ENCODE results near the genes CLPTM1L and NDUFS6.

DNA sequence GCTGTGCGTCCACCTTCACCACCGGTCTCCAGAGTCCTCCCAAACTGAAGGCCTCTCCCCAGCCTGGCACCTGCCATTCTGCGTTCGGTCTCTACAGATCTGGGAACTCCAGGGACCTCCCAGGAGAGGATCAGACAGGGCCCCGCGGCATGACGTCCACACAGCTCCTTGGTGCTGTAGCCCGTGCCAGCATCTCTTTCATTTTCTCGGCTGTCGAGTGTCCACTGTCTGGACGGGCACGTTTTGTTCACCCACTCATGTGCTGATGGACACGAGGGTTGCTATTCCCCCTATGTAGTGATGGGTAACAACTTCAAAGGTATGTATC is 10.7 kb upstream of the SLC12A7 start:
- RRBS = no CpG with 5 or more reads among the region's 13 CpGs

DNA sequence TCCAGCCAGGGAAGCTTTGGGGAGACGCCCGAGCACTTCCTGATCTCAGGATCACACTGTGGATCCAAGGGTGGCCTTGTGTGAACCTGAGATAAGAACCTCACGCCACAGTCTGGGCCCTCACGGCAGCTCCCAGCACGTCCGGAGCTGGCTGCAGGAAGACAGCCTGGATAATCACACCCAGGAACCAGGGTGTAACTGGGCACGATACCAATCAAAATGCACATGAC is 14.3 kb downstream of the SLC6A18 start:
- RRBS = no CpG with 5 or more reads among the region's 7 CpGs

- RRBS = 2% methylated on average over 36 of the region's 103 CpGs
Measured at GRCh38 chr5:1344693-1345350, at the start of gene CLPTM1L. Gene CLPTM1L (minus strand): TSS chr5:1345099.

DNA sequence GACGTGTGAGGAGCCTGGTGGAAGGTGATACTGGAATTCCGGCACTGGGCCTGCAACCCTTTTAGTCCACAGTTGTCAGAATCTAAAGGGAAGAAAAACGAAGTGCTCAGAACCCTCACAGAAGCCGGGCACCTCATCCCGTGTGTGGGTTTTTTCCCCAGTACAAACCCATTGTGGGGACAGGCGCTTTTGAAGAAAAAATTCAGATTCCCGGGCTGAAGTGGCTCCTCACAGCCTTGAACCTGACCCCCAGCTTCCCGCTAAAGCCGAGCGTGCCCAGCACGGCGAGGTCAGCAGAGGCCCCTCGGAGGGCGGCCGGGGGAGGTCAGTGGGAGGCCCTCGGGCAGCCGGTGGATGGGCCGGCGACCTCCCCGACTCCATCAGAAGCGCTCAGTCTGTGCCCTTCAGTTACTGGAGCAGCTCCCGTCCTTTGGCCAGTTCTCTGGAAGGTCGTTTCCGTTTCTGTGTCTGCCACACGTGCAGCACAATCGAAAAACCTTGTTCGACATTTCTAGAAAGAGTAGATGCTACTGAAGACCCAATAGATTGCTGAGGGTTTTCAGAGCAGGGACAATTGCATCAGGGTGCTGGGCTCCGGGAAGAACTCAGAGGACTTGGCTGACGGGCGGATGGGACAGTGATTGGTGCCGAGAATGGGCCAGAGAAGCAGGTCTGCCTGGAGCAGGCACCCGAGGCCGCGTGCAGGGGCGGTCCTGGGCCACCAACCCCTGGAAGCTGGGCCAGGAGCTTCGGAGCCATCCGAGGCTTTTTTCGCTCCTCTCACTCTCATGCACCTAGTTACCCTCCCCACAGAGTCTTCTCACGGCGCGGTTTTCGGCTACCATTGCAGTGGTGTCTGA is 682 bp upstream of the CLPTM1L start:
- RRBS = 3% methylated on average over 11 of the region's 42 CpGs

- RRBS = no CpG with 5 or more reads among the region's 12 CpGs
Measured at GRCh38 chr5:1460574-1461407, 15.6 kb upstream of the SLC6A3 start.

- RRBS = no CpG with 5 or more reads among the region's 40 CpGs
Measured at GRCh38 chr5:1474361-1475380, 29.4 kb upstream of the SLC6A3 start.

DNA sequence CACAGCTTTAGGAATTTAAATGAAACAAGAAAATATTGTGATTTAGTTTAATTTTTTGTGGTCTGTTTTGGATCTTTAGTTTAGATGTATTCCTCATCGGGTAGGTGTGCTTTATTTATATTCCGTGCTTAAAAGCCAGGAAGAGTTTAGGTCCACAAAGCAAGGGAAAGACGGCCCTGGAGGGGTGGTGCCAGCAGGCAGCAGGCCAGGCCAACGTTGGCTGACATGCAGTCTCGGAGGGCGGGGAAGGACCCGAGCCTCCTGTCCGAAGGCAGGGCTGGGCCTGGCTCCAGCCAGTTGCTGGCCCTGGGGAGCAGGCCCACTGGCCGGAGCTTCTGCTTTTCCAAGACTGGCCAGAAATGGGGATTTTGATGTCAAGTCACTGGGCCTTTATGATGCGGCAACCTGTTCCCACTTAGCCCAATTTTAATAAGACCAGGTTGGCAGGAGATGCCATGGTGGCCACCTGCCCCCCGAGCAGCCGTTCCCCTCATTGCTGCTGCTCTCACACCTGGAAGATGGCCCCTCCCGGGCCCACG is 23.3 kb downstream of the LPCAT1 start:
- RRBS = no CpG with 5 or more reads among the region's 14 CpGs

DNA sequence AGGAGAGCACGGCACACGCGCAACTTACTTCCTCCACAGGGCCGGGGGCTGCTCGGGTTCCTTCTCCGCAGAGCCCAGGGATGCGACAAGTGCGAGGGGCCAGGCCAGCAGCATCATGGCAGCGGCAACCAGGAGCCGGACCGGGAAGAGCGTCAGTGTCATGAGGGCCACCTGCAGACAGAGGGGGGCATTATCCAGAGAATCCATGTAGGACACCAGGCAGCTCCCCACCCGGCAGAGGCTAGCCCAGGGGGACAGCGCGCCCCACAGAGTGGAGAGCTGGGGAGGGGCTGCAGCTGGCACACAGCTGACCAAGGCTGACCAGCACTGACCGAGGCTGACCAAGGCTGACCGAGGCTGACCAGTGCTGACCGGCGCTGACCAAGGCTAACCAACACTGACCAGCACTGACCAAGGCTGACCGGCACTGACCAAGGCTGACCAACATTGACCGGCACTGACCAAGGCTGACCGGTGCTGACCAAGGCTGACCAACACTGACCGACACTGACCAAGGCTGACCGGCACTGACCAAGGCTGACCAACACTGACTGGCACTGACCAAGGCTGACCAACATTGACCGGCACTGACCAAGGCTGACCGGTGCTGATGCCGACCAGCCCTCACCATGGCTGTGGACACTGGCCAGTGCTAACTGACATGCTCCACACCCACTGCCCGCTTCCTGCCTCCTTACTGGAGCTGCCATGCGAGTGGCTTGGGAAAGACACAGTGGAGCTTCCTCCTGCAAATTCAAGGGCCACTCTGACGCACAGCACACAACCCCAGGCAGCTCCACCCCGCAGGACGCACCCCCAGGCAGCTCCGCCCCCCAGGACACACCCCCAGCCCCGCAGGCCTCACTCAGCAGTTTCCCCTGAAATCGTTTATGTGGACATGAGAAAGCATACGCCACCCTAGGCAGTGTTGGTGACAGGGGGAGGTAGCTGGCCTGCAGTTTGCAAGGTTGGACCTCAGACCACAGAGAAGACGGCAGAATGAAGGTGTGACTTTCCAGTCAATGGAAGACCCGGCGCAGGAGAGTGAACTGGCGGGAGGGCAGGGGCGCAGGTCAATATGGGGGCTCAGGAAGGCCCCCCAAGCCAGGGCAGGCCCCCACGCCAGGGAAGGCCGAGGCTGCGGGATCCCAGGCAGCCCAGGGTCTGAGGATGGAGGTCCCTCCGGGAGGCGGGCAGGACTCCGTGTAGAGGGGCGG is 21.9 kb downstream of the LPCAT1 start:
- RRBS = 94% methylated on average over 9 of the region's 48 CpGs

DNA sequence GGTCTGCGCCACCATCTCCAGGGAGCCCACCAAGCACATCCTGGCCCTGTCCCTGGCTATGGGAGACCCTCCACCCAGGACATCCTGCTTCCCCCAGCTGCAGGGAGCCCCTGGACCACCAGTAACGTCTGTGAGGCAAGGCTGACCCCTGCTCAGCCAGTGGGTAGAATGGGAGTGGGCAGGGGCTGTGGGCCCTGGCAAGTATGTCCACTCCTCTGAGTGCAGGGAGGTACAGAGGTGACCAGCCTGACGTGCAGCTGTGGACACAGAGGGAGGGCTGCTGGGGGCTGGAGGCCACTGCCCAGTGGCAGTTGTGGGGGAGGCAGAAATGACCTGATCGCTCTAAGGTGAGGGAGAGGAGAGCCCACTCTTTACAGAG is 8.0 kb downstream of the LPCAT1 start:
- RRBS = no CpG with 5 or more reads among the region's 4 CpGs

- RRBS = no CpG with 5 or more reads among the region's 9 CpGs
Measured at GRCh38 chr5:1574004-1574448, 50.3 kb upstream of the LPCAT1 start.

DNA sequence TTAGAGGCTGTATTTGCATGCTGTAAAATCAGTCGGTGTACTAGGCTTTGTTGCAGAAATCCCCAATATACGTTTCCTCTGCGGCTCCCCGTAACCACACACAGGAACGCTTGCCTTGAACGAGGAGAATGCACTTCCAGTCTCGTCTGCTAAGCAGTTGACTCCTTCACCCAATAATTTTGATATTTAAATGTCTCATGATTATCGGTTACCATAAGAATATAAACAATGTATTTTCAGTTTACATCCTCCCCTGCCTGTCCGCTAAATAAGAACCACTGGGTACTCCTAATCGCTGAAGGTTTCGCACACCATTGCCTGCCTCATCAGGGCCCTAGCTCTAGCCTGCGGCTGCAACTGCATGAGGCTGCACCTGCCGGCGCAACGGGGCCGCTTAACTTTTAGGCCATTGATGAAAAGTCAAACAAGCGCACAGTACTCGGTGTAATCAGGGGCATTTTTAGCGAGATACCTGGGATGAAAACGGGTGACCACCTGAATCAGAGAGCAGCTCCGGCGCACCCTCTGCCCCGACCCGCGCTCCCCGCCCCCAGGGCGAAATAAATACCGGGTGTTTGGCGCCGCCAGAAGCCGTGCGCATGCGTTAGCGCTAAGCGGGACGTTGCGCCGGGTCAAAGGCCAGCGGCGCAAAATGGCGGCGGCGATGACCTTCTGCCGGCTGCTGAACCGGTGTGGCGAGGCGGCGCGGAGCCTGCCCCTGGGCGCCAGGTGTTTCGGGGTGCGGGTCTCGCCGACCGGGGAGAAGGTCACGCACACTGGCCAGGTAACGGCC is at the start of gene NDUFS6:
NDUFS6 (plus strand) TSS at position 642 of the 793 bp plus-strand sequence.
- RRBS = 1% methylated on average over 36 of the region's 57 CpGs

- RRBS = 29% methylated on average over 5 of the region's 26 CpGs
Measured at GRCh38 chr5:1841032-1841761, 40.0 kb downstream of the NDUFS6 start.

GRCh38 chr5:2011446-2011773 is 128.7 kb upstream of the IRX4 start:
- RRBS = no CpG with 5 or more reads among the region's 6 CpGs

GRCh38 chr5:2094447-2095173 is 211.9 kb upstream of the IRX4 start:
- RRBS = 70% methylated on average over 4 of the region's 19 CpGs

DNA sequence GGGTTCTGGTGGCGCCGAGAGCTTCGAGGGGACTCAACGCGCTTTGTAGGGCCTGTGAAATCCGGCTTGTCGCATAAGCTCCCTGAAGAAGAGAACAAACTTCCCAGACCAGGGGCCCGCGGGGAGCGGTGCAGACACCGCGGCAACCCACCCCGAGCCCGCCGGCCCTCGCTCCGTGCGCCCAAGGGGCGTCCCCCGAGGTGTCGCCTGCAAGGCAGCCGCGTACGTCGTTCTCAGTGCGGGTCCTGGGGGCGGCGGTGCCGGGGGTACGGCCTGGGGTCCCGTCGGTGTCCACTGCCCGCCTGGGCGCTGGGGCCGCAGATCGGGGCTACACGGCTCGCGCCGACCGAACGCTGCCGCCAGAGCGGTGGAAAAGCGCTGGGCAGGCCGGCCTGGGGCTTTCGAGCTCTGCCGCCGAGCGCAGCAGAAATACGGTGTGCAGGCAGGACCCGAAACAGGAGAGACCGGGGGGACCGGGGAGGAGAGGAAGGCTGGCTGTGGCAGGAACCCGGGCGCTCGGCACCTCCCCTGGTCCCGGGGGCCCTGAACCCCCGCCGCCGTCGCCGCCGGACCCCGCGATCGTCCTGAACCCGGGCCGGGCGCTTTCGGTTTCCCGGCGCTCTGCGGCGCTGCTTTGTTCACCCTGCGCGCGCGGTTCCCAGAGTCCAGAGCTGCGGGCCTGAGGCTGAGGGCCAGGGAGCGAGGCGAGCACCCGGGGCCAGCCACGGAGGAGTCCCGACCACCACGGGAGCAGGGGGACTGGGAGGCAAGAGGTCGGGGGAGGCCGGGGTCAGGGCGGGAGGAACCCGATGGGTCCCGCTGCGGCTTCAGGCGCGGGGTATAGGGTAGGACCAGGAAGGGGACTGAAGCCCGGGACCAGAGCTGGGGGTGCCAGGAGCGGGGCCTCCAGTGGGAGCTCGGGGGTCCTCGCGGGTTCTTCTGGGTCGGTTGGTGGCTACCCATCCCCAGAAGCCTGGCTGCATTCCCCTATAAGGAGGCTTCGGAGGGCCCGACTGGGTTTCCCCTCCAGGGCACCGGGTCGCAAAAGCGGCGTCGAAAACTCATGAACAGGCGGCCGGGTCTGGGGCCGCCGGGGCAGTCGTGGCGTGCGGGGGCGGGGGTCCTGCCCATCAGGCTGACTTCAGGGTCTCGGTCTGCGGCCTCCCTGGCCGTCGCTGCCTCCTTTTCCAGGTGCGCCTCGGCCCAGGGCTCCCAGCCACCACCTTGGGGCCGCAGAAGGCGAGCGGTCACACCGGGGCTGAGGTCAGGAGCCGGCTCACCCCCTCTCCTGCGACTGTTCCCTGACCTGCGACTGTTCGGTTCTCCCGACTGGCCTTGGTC is 11.9 kb downstream of the IRX2 start:
- RRBS = 15% methylated on average over 52 of the region's 130 CpGs

DNA sequence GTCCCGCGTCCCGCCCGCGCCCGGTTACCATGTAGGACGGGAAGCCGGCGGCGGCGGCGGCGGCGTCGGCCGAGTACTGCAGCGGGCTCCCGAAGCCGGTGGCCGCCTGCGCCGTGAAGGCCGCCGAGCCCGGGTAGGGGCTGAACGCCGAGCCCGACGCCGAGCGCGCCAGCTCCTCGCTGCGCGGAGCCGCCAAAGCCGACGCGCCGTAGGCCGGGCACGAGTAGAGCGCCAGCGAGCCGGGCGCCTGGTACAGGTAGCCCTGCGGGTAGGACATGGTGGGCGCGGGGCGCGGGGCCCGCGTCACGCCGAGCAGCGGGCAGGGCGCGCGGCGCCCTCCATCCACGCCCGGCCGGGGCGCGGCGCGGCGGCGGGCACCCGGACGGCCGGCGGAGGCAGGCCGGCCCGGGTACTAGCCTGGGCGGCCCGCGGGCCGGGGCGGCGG is 318 bp downstream of the IRX2 start:
- RRBS = 5% methylated on average over 30 of the region's 81 CpGs

GRCh38 chr5:2752839-2753506 is 1.5 kb upstream of the IRX2 start:
- RRBS = no CpG with 5 or more reads among the region's 34 CpGs

DNA sequence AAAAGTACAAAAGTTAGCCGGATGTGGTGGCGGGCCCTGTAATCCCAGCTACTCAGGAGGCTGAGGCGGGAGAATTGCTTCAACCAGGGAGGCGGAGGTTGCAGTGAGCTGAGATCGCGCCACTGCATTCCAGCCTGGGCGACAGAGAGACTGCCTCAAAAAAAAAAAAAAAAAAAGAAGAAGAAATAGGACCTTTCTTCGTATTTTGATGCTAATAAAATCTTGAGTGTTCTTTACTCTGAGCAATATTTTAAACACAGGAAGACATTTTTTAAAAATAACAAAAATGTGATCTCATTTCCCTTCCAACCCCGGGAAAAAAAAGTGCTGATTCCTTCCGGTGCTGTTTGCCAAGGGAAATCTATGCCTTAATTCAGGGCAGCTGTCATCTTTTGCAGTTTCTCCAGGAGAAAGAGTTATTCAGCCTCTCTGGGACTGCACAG is 292.0 kb upstream of the IRX1 start:
- RRBS = no CpG with 5 or more reads among the region's 10 CpGs

DNA sequence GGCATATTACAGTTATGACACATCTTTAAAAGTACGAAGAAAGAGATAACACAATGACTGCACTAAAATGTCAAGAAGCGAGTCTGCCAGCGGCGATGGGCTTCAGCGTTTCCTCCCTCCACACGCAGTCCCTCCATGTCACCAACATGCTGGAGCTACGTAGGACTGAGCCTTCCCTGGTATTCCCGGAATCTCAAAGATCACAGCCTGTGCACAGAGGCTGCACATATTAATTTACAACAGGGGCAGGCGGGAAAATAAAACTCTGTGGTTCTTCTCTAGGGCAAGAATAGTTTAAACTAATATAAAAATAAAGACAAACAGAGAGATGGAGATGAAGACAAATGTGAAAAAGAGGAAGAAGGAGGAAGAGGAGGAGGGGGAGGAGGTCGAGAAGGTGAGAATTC is 257.8 kb downstream of the IRX1 start:
- RRBS = no CpG with 5 or more reads among the region's 10 CpGs

DNA sequence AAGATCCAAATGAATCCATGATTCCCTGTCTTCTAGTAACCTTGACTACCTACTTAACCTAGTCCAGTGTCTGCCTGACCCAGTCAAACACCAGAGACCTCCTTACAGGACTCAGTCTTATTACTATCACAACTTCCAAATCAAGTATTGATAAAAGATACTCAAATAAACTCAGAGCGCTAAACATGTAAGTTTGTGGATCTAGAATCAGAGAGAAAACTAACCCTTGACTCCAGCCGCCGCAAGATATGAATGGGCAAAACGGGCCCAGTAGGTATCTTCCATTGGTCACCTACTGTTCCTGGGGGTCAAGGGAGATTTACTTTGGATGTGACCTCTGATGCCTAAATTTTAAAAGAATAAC is 374.4 kb upstream of the ADAMTS16 start:
- RRBS = no CpG with 5 or more reads among the region's 4 CpGs